Mammary microvascular endothelial cell (primary cell): Measurements from ENCODE around the gene DNAJC9.

DNA sequence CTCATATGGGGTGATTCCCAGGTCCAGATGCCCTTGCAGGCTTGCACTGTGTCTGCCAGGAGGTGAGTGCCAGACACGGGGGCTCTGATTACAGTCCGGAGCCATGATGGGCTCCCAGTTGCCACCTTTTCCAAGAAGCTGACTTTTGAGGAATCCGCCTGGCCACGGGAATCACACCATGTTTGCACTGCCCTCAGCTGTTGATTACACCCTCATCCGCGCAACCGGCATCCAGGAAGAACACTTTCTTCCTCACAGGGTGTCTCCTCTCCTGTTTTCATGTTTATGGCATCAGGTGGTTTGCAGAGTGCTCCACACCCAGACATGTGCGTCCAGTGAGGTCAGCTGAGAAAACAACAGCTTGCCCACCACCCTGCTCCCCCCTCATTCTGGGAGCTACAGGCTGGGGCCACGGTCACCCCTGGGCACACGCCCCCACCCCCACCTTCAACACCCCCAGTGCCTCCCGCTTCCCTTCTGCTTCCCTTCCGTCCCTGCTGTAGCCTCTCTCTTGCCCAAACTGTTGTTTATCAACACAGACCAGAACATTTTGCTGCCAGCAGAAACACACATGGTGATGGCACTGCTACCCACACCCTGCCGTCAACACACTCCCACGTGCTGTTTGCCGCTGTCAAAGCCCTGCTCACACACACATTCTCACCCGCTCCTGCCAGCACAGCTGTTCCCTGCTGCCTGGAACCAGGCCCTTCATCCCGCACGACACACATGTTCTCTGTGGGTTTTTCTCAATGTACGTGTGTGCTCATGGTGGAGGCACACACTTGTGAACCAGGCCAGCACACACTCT is 35.8 kb downstream of the DDIT4 start:
- RAMPAGE, long total RNA = no peak

DNA sequence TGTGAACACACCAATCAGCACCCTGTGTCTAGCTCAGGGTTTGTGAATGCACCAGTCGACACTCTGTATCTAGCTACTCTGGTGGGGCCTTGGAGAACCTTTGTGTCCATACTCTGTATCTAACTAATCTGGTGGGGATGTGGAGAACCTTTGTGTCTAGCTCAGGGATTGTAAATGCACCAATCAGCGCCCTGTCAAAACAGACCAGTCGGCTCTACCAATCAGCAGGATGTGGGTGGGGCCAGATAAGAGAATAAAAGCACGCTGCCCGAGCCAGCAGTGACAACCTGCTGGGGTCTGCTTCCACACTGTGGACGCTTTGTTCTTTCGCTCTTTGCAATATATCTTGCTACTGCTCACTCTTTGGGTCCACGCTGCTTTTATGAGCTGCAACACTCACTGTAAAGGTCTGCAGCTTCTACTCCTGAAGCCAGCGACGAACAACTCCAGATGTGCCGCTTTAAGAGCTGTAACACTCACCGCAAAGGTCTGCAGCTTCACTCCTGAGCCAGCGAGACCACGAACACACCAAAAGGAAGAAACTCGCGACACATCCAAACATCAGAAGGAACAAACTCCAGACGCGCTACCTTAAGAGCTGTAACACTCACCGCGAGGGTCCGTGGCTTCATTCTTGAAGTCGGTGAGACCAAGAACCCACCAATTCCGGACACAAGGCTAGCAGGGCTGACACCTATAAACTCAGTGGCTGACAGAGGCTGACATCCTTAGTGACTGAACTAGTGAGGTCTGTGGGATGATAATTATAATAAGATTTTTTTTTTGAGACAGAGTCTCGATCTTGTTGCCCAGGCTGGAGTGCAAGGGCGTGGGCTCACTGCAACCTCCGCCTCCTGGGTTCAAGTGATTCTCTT is 28.0 kb downstream of the DNAJB12 start:
- RAMPAGE, long total RNA = no peak

GRCh38 chr10:72336092-72337090 is 18.3 kb downstream of the DNAJB12 start:
- RAMPAGE, long total RNA = no peak

DNA sequence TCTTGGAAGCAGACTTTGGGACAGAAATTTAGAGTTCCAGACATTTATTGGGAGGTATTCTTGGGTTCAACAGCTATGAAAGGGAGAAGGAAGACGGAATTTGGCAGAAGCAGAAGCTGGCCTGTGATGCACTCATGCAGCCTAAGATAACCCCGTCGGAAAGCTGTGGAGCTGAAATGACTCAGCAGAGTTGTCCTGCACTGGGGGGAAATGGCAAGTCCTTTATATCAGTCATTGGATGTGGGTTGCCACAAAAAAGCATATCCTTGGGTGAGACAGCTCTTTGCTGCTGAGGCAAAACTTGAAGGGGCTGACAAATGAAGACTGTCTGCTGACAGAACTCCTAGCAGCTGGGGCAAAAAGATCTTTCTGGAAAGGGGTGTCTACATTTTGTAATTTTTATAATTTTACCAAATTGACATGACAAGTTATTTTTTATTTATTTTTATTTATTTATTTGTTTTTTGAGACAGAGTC is 11.6 kb upstream of the MICU1 start:
- RAMPAGE, long total RNA = no peak

DNA sequence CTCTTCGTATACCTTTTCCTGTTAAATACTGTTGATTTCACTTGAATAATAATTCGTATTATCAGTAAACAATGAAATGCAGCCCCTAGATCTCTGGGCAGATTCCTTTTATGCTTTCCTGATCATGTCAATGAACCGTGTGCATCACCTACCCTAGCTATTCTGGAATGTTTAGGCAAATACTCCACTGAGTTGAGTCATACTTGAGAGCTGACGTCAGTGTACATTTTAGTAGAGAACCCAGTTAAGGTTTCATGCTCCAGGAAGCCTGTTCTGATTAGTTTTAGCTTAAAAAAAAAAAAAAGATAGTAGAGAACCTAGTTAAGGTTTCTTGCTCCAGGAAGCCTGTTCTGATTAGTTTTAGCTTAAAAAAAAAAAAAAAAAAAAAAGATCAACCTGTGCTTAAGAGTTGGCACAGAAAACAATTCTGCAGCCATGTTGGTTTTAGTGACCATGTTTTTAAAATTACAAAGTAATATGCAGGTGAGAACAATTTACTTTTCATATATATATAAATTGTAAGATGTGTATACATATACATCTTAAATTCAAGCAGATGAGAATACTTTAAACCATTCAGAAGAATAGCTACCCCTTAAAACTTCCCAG is 3.7 kb upstream of the MCU start:
- RAMPAGE, long total RNA = no peak

DNA sequence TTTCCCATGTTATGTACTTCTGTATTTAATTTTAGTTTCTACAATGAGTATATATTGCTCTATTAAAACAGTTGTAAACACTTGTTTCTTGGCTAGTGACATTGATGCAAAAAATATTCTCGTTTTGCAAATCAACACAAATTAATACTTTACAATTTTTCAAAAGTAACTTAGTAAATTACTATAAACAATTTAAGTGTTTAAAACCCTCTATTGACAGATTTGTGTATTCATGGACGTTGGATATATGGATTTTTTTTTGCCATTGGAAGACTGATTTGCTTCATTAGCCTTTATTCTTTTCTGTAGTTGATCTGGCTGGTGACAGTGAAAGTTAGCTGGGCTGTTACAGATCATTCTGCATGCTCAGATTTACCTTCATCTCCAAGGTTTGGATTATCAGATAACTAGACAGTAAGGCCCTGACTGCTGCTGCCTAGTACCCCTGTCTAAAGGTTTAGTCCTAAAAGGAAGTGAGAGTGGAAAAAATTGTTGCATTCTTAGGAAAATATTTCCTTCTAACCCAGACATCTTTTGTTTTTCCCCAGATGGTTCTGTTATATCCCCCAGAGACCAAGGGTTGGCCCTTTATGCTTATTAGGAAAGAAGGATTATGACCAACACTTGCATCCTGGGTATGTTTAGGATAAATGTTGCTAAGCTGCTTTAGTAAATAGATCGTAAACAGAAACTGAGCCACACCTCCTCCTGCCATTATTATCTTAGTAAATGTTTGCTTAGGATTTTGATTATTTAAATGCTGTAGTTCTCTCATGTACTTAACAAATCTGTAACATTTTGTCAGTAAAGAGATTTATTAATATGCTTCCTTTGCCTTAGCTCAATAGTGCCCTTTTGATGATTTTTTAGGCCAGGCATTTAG is 44.2 kb downstream of the MCU start:
- RAMPAGE, long total RNA = no peak

- RAMPAGE, long total RNA = no peak
Observed at GRCh38 chr10:72808228-72808839, 85.2 kb upstream of the OIT3 start.

DNA sequence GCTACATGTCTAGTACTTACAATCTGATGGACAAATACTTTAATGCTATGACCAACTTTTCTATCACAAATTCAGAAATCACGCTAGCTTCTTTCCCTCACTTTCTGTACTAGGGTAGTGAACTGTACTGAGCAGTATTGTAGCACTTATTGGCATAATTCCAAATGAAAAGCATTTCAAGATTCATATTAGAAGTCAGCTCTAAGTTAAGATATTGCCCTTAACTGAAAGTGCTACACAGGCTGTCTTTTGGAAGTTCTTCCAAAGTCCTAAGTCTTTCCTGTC is 13.5 kb downstream of the P4HA1 start:
- RAMPAGE, long total RNA = no peak

GRCh38 chr10:73245682-73246263 is 1.3 kb downstream of the DNAJC9 start:
- RAMPAGE, long total RNA = no peak

DNA sequence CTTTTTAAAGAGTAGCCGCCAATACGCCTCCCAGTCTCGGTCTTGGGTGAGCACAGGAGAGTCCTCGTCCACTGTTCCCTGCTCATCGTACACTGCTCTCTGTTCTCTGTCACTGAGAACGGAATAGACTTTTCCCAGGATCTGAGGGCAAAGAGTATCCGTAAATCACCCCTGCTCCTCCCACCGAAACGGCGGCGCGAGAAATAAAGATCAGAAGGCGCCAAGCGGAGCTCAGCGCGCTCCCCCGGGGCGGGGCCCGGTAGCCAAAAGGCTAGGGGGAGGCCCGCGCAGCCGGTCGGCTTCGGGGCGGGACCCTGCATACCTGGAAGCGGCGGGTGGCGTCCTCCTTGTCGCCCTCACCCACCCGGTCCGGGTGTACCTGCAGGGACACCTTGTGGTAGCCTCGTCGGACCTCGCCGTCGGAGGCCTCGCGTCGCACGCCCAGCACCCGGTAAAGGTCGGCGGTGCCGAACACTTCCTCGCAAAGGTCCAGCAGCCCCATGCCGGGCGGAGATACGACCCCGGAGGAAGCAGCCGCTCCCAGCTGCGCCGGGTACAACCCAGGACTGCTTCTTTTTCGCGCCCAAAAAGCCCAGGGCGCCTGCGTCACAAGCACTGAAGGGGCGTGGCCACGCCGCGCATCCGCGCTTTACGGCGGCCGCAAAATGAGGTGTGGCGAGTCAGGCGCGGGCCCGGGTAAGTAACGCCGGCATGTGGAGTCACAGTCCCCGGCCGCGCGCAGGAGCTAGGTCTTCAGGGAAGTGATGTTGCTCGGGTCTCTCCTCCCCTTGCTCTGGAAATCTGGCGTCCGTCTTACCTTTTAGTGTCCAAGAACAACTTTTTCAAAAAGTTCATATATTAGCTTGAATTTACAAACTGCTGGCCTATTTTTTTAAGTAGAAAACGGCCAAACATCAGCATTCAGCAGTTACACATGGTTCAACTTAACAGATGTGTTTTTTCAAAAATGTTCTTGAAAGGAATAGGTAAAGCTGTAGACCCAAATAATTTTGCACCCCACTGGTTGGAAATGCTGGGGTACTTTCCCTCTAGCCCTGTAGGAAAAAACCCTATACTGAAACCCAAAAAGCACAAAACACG is at the start of gene DNAJC9:
Gene DNAJC9, minus strand, starts transcription at position 568 of the 1,101 bp plus-strand sequence.
- RAMPAGE, long total RNA = start-site peak on the minus strand centred at position 358 of the sequence, 506 bp wide, 1,824 and 764 reads in 2 replicates

GRCh38 chr10:73477887-73478869 is 17.6 kb downstream of the PPP3CB start:
- RAMPAGE, long total RNA = no peak

DNA sequence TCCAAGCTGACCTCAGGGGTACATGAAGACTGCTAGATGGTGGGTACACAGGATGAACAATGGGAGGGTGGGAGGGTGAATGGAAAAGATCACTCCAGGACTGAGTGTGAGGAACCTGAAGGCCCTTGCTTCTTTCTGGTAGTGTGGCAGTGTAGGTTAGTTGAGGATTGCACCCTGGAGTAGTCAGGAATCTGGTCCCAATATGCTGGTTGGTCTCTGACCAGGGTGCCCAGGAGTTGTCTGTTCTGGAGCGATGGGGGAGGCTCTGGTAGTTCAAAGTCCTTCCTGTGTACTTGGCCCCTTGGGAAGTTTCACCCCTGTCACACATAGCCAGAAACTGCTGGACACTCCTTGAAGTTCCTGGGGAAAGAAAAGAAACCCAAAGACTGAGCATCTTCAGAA is 3.0 kb upstream of the PPP3CB start:
- RAMPAGE, long total RNA = no peak

DNA sequence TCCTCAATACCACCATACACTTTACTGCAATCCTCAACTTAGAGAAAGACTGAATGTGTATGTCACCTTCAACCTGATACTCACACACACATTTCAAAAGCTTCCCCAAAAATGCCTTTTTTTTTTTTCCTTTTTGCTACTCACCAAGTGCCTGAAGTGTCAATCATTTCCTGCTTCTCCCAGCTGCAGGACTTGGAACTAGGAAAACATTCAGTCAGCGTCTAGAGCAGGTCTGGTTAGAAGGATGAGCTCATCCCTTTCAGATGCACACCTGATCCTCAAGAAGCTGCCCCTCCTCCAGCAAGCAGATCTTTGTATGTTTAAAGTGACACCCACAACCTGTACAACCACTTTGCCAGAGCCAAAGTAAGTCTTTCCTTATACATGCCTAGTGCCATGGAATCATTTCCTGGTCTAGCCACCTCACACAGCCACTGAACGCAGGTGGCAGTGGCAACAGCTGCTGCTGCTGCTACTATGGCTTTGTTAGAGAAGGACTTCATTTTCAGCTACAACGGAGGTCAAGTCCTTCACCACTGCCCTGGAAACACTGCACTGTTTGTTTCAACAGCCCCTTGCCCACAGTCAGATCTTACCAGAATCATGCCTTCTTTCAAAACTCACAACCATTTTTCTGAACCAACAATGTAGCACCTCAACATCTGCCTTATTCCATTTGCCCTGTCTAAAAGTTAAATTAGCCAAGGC is 10.4 kb upstream of the USP54 start:
- RAMPAGE, long total RNA = no peak

DNA sequence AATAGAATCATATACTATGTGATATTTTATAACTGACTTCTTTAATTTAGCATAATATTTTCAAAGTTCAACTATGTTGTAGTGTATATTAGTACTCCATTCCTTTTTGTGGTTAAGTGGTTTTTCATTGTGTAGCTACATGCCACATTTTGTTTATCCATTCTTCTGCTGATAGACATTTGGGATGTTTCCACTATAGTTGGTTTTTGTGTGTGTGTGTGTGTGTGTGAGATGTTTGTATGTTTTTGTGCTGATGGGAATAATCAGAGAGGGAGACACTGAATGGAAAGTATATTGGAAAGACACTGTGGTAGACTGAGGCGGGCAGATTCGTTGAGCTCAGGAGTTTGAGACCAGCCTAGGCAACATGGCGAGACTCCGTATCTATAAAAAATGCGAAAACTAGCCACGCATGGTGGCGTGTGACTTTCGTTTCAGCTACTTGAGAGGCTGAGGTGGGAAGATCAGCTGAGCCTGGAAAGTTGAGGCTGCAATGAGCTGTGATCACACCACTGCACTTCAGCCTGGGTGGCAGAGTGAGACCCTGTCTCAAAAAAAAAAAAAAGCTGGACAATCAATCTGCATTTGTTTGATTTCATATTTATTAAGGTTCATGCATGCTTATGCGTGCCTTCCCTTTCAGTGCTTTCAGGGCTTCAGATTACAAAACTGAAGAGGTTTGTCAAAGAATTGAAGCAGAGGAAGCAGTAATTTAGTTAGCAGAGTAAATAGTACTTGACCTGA is 13.3 kb upstream of the FUT11 start:
- RAMPAGE, long total RNA = no peak

- RAMPAGE, long total RNA = no peak
Observed at GRCh38 chr10:73807348-73808675, 3.6 kb downstream of the NDST2 start.

DNA sequence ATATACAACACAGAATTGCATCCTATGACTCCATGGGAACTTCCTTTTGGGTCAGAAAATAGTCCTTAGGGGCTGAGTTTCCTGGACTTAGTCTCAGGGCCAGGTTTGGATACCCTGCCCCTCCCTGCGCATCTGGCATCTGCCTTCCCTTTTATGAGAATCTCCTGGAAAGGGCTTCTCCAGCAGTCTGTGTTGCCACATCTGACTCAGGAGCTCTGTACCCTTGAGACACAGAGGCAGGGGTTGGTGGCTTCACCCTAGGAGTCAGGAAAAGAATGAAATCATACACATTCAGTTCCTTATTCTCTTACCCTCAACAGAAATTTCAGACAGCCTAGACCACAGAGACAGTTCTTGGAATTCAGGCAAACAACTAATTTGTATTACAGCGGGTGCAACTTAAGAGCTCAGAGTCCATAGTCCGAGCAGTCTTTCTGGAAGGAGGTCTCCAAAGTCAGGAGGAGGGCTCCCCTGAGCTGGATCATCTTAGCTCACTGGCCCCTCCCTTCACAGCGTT is 3.1 kb upstream of the PLAU start:
- RAMPAGE, long total RNA = no peak

DNA sequence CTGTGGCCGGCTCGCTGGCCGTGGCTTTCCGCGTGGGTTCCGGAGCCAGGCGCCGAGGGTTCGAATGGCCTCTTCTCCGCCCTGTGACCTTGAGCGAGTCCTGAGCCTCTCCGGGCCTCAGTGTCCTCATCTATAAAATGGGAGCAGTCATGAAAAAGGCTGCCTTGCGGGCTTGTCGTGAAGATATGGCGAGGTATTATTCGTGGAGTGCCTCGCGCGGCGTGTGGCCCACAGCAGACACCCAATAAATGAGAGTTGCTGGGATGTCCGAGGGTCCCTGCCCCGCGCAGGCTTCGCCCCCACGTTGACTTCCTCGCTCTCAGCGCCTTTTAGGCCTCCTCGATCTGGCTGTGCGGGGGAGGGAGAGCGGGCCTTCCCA is 522 bp downstream of the VCL start:
- RAMPAGE, long total RNA = no peak

DNA sequence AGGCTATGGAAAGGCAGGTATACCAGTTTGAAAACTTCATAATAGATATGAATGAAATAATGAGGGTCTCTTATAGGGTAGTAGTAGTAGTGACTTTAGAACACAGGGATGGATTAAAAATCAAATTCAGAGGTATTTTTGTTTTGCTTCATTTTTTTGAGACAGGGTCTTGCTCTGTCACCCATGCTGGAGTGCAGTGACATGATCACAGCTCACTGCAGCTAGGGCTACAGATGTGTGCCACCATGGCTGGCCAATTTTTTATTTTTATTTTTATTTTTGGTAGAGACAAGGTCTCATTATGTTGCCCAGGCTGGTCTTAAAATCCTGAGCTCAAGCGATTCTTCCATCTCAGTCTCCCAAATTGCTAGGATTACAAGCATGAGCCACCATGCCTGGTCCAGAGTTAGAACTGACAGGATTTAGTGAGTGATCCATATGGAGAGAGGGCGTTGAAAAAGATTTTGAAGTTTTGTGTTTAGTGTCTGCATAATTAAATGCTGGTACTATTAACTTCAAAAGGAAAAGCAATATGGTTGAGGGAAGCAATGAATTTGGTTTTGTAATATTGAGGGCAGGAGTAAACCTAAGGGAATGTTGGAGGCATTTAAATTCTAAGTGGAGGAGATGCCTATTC is 99.7 kb downstream of the ADK start:
- RAMPAGE, long total RNA = no peak

DNA sequence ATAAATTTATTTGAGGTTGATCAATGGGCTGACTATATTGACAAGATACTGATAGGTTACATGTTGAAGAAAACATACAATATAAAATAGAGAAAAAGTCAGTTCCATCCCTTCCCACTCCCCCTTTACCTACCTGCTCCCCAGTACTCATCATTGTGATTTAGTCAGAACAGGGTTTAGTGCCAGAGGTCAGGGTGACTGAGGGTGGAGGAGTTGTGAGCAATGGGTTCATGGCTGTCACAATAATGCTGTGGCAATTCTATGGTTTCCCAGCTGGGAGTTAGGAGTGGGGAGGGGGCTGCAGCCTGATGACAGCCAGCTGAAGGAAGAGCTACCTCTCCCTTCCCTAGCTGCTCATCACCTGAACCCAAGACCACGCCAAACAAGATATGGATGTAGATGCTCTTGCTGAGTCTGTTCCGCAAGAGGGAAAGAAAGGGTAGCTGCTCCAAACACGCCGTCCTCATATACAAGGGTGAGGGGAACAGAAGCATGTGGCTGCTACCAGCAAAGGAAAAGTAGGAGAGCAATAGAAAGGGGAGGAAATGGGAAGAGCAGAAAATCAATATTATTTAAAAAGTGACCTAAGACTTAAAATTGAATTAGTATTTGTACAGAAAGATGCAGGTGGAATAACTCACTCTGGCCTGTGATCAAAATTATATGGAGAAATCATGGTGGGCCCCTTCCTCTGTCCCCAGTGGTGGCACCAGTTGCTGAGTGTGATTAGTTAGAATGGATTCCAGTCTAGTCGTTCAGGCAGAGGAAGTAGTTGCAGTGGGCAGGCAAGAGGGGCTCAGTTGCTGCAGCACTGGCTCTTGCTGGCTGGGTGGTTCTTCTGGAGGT is 271.8 kb downstream of the ADK start:
- RAMPAGE, long total RNA = no peak

DNA sequence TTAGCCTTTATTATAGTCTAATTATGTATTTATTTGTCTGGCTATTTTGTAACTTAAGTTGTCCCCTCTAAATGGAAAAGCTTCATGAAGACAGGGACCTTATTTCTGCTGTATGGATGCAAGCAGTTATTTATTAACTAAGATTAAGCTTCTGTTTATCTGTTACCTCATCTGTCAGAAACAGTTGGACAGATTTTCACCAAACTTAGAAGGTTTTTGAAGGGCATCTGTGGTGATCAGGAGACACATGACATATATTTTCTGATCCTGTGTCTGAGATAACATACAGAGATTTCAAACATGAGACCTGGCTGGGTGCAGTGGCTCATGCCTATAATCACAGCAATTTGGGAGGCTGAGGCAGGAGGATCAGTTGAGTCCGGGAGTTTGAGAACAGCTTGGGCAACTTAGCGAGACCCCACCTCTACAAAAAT is 43.3 kb downstream of the KAT6B start:
- RAMPAGE, long total RNA = no peak